Bronchus fibroblast of lung (primary cell): ENCODE measurements around the gene KMT2C.

DNA sequence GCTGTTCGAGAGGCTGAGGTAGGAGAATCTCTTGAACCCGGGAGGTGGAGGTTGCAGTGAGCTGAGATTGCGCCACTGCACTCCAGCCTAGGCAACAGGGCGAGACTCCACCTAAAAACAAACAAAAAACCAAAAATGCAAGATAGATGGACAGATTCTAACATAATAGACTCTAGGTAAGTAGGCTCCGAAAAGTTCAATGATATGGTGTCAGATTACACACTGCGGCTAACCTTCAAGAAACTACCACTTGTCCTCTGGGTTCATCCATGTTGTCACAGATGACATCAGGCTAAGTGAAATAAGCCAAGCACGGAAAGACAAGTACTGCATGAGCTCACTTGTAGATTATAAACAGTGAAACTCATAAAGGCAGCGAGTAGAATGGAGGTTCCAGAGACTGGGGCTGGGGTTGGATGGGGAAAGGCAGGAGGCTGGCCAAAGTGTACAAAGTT is 131.8 kb upstream of the RHEB start:
- RAMPAGE, long total RNA: no peak

DNA sequence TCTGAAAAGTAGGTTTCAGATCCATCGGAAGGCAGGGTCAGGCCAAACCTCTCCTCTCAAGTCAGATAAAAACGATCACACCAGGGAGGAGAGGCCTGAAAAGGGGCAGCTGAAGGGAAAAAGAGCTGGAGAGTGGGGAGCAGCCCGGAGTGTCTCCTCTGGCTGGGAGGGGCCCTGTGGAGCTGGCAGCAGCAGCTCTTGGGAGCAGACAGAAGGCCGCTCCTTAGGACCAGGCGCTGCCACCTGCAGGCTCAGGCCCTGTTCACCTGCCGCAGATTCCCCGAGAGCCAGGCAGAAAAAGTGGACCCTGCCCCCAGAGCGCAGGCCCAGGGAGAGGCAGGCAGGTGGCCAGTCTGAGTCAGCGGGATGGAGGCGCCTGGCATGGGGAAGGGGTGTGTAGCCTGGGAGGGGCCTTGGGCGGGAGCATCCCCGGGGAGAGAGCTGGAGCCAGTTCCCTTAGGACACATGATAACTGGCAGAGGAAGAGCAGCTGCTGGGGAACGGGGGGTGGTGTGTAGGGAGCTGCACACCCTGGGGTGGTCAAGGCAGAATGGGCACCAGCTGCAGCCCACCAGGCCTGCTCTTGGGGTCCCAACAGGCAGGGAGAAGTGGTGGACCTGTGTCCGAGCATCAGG is 177.1 kb upstream of the RHEB start:
- RAMPAGE, long total RNA: no peak

DNA sequence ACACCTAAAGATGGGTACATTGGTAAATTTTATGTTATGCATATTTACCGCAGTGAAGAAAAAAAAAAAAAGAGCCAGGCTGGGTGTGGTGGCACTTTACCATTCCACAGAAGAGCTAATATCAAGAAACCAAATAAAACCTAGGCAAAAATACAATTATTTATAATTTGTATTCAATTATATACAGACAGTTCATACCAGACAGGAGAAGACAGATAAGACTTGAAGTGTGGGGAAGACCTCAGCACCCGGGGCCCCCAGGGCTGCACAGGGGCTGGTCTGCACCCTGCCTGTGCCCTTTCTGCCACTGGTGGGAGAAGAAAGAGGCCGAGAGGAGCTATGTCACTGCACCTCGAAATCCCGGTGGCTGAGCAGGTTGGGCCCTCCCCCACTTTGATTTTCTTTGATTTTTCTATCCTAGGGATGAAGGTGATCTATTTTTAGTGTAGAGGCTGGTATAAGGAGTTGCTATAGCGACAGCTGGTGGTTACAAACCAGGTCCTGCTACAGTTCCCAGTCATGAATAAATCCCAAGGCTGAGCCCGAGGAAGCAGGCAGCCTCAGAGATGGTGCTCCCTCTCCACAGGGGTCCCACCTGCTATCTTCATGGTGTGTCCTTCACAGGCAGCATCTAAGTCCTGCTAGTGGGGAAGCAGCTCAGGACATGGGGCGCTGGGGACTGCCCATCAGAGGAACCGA is 151.3 kb downstream of the PRKAG2 start:
- RAMPAGE, long total RNA: no peak

- RAMPAGE, long total RNA: no peak
These were observed 62.6 kb downstream of the PRKAG2 start for GRCh38 chr7:151813911-151815133.

DNA sequence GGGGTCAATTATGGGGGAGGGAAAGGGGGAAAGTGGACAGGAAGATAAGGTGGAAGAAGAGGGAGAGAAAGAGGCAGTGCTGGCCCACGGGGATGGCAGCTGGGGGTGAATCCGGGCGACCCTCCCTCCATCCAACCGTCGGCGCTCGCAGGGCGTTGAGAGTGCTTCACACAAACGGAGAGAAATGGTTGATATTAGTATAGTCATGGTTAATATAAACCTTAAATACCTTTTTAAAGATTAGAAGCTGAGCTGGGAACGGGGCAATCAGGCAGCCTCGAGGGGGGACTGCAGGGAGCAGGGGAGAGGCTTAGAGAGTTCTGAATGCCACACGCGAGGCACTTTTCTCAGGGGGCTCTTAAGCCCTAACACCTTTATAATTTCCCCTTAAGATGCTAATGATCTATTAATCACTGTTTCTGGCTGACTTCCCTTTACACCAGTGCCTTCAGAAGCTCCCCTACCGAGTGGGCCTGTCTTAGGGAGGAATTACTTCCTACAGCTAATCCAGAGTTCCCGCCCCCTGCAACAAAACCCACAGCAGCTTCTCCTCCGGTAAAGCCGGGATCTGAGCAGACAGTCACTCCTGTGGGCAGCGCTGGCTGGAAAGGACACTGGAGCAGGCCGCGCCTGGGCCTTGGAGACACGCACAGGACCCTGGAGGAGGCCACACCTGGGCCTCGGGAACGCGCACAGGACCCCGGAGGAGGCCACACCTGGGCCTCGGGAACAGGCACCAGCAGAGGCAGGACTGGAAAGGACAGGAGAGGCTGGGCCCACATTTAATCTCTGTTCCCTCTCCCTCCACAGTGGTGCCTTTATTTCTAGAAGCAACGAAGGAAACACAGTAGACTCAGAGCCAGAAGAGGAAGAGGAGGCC is 39.3 kb downstream of the PRKAG2 start:
- RAMPAGE, long total RNA: no peak

DNA sequence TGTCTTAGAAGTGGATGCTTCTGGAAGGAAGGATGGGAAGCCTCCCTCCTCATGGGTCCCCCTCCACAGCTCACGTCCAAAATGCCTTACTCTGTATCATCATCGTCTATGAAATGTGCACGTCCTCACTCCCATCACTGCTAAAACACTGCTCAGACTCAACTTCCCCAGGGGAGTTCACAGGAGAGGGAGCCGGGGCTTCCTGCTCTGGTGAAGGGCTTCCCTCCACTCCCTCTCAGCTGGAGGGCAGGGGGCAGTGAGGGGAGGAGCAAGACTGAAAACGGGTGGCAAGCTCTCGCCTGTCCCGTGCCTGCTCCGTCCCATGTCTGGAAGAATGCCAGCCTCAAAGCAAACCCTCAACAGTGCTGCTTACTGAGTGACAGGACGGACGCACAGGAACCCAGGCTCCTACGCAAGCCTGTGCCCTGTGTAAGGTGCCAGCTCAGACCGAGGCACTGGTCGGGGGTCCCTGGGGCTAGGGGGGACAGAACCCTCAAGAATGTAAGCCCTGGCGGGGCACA is 25.1 kb downstream of the PRKAG2 start:
- RAMPAGE, long total RNA: no peak

DNA sequence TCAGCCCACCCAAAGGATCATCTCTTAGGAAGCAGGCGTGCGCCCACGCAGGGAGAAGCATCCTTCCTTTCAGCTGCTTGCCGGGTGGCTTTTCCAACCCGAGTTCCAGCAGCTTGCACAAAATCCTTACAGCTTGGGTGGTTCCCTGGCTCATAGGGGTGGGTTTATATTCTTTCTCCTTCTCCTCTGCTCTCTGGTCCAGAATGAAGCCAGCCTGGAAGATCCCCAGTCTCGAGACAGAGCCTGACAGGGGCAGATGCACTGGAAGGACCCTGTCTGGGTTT is 1.4 kb upstream of the PRKAG2 start:
- RAMPAGE, long total RNA: no peak

DNA sequence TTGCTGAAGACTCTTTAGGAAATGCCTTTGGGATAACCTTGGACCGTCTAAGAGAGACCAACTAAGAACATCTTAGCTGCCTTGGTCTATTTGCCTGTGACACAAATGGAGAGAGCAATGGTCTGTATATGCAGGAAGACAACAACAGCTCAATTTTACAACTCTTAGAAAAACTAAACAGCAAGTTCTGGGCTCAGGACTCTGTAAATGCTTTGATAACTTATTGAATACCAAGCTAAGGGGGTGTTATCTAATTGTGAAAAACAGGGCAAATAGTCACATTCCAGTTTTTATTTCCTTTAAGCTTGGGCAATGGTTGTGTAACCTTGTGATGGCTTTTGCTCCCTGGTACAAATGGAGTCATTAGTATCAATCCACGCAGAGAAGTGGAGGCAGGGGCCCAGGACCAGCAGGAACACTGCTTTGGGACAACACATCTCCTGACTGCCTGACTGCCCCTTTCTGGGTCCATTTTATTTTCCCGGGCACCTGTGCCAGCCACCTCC is 5.7 kb upstream of the PRKAG2 start:
- RAMPAGE, long total RNA: no peak

GRCh38 chr7:151922977-151923892 is 33.0 kb upstream of the GALNTL5 start:
- RAMPAGE, long total RNA: no peak

DNA sequence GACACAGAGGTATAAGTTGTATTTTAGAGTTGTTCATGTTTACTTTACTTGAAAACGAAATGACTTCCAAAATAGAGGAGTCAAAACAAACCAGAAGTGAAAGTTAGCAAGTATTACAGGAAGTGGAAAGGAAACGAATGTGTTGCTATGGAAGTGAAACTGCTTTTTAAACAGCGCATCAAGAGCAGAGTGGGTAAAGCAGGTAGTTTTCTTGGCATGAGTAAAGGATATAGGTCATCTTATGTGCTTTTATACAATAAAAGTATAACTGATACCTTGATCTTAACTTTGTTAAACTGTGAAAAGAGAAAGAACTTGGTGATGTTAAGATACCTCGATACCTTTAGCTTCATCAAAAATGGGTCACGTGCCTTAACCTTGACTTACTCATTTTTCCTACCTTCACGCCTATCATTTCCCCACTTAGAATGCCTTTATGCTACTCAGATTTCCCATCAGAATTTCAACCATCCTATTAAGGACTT is 19.9 kb upstream of the GALNTL5 start:
- RAMPAGE, long total RNA: no peak

DNA sequence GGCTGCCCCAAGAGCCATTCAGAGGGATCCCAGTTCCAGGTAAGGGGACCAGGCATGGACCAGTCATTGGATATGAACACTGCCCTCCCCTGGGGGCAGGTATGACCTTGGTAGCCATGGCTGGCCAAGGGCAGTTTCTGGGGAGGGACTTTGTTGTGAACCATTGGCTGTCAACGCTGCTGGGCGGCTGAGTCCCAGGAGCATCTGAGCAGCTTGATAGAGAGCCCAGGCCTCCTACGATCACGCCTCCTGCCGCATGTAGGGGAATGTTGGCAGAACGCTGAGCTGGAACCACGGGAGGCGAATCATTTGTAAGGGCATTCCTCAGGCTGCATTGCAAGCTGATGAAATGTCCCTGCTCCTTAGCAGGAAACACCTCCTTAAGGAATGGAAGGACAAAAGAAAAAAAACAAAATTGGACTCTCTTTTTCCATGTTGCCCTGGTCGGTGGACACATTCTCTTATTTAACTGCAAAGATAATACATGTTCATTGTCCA is 31.9 kb downstream of the GALNTL5 start:
- RAMPAGE, long total RNA: no peak

DNA sequence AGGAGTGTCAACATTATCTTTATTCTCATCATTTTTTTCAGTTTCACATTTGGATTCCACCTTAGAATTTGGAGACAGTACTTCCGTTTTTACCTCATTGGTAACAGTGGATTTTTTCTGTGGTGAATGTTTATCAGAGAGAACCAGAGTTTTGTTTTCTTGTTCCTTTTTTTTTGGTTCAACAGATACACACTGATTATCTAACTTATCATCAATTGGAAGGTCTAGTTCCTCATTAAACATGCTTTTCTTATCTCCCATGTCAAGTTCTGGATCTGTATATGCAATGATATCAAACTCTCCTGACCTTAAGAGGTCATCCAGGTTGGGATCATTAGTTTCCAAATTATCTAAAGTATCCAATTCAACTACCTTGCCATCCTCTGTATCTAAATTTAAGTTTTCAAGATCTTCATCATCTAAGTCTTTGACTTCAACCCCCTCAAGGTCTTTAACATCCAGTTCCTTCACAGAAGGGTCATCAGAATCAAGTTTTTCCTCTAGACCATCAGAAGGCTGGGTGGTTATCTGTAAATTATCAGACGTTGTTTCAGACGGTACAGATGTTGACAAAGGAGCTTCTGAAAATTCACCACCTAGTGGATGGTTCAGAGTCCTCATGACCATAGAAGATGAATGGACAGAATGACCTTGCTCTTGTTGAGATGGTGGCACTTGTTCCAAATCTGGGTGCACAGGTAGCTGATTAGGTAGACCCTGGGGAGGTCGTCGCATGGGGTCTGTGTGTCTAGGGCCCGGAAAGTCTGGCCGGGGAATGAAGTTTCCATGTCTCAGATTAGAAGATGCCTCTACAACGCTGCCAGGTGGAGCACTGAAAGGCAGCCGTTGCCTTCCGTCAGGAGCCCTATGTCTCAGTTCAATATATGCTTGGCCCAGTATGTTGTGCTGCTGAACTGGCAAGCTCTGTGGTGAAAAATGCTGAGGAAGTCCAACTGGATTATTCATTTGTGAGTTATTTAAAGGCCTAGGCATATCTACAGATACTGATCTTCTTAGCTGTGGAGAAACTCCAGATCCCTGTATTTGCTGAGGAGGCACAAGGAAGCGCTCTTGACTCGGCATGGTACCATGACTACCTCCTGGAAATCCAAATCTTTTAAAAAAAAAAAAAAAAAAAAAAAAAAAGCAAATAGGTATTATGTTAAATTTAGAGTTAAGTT is 151.8 kb downstream of the GALNT11 start:
- RAMPAGE, long total RNA: no peak

DNA sequence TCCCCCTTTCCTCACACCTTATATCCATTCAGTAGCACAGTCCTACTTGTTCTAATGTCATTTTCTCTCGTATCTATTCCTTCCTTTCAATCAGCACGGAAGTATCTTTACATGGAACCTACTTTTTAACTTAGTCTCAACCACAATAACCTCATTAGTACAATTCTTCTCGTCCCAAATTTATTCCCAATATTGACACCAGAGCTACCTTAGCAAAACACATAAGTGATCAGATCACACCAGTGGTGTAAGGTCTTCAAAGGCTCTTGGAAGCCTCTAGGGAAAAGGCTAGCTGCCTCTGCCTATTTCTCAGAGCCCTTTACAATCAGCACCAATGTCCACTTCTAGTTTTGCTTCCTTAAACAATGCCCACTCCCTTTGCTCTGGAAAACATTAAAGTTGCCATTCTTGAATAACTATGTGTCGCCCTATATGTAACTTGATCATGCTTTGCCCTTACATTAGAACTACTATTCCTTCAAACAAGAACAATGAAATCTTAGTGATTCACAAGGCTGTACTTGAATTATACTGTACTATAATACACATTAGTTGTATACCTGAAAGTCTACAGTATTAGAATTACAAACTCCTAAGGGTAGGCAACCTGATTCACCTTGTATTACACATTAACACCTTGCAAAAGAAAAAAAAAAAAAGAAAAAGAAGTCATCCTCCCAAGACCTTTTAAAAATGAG is 166.1 kb downstream of the GALNT11 start:
- RAMPAGE, long total RNA: no peak

GRCh38 chr7:152412602-152413166 is 23.1 kb downstream of the KMT2C start:
- RAMPAGE, long total RNA: no peak

GRCh38 chr7:152435319-152436239 is at the start of gene KMT2C:
Gene KMT2C (minus strand): TSS chr7:152436003.
- RAMPAGE, long total RNA: no peak

GRCh38 chr7:152899327-152899863 is 139.8 kb downstream of the ACTR3B start:
- RAMPAGE, long total RNA: no peak

- RAMPAGE, long total RNA: no peak
These were observed 230.1 kb downstream of the ACTR3B start for GRCh38 chr7:152989723-152990058.

- RAMPAGE, long total RNA: no peak
These were observed 639.4 kb upstream of the DPP6 start for GRCh38 chr7:153412798-153413280.

- RAMPAGE, long total RNA: no peak
These were observed 618.9 kb upstream of the DPP6 start for GRCh38 chr7:153433262-153433639.

DNA sequence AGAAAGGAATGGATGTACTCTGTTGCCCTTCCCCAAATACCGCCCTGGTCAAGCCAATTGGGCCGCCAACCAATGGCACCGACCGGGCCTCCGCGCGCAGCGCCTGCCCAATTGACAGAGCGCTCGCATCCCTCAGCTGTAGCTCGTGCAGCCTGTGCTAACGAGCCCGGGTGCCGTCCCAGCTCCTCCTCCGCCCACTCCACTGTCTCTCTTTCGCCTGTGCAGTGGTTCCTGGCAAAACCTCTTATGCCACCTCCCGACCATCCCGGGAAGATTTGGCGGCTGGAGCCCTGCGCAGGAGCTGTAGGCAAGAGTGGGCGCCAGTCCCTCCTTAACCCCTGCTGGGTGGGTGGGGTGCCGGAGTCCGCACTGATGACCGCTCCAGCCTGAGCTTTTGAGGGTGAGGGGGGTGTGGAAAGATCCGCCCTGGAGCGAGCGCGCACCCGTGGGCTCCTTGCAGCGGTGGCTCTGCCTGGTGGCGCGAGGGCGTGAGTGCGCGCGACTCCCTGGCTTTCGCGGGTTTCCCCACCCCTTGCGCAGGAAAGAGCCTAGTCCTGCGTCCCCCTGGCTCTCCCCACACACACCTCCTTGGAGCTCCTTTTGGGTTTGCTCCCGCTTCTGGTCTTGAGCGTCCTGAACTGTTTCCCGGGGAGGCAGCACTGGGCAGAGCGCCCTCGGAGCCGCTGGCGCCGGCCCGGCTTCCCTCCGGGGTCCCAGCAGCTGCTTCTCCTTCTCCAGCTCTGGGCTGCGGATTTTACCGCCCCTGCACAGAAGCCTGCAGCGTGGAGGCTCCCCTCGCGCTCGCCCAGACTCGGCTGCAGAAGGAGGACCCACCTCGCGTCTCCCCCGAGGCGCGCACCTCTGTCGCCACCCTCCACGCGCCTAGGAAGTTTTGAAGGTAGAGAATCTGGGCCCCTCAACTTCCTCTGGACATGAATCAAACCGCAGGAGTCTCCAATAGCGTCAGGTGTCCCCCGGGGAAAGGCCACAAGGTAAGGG is 303.9 kb upstream of the DPP6 start:
- RAMPAGE, long total RNA: no peak